Tibial artery (tissue), 1 donor: ENCODE results near the genes OXCT2 and CITED4.

DNA sequence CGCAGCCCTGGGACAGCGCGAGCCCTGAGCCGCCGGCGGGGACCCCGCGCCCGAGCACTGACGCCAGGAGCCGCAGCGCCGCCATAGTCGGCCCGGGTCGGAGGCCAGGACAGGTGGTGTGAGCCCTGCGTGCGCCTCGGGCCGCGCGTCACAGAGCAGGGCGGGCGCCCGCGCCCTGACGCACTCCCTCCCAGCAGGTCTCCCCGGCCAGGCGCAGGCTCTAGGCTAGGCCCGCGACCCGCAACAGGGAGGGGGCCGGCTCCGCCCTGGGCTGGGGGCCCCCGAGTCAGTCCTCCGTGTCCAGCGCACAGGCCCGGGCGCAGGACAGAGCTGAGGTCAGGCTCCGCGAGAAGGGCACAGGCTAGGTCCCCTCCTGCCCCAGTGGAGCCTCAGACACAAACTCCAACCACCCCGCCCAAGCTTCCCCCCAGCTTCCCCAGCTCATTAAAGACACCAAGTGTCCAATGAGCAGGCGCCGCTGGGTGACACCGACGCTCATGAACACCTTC lies at the start of gene OXCT2:
OXCT2 (minus strand) TSS at position 178 of the 509 bp plus-strand sequence.
- PRO-cap: no peak

DNA sequence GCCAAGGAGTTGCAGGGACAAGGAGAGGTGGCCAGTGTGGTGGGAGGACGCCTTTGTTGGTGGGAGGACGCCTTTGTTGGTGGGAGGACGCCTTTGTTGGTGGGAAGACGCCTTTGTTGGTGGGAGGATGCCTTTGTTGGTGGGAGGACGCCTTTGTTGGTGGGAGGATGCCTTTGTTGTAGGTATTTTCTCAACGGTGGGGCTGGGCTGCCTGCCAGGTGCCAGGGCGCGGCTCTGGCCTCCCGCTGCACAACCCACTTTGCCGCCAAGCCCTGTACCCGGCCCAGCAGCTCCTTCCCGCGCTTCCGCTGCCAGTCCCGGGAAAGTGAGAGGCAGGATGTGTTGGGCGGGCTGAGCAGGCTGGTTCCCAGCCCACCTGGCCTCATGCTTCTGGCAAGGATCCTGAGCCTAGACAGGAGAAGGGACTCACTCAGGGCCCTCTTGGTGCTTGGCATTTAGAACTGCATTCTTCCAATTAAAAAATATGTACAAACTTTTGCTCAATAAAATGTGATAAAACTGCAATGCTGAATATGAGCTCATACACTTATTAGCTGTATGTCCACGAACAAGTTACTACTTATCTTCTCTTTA lies 30.9 kb upstream of the BMP8B start:
- PRO-cap: no peak

GRCh38 chr1:39825321-39826171 lies 36.9 kb upstream of the BMP8B start:
- PRO-cap: no peak

- PRO-cap: no peak
Measured at GRCh38 chr1:39876138-39876552, 7.2 kb downstream of the TRIT1 start.

DNA sequence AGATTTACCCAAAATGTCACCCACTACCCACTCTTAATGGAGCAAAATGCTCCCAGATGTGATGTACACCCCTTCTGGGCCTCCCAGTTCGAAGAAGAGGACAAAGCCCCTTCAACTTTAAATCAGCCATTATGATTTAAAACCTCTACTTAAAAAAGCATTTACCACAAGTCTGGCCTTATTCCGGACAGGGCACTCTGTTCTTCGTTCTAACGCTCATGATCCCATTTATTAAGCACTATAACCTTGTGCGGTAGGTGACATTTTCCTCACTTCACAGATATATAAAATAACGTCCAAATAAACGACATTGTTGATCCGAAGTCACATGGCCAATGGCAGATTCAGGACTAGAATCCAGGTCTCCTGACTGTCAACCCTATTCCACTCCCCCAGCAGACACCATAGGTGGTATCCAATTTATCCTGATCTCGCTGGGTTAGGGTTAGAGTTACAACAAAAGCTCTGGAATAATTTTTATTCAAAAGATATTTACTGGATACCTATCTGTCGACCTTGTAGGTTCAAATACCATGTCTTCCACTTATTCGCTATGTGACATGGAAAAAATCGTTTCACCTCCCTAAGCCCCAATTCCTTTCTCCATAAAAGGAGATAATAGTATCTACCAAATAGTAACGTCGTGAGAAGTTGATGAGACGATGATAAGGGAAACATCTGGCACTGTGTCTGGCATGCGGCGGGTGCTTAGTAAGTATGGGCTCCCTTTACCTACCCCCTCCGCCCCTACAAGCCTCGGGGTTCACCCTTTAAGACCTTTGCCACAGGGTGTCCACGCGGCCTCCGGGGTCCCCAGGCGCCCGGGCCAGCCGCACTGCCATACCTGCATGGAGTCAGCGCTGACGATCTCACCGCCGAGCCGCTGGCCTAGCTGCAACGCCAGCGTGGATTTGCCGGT lies 571 bp downstream of the TRIT1 start:
- PRO-cap: no peak

GRCh38 chr1:39937170-39937559 lies 17.8 kb upstream of the MFSD2A start:
- PRO-cap: no peak

- PRO-cap: no peak
Measured at GRCh38 chr1:40038973-40039385, 1.6 kb upstream of the CAP1 start.

DNA sequence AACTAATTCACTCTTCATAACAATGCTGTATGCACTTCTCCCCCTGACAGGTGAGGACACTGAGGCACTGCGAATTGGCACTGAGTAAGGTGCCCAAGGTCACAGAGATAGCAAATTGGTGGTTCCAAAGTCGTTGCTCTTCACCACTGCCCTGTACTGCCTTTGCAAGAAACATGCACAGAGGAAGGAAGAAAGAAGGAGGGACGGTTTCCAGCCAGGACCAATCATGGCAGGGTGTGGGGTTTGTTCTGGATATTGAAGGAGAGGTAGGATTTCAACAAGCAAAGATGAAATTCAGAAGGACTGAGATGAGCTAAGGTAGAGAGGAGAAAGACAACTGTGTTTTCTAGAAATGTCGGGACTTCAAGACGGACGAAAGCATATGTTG lies 471 bp upstream of the PPT1 start:
- PRO-cap: no peak

DNA sequence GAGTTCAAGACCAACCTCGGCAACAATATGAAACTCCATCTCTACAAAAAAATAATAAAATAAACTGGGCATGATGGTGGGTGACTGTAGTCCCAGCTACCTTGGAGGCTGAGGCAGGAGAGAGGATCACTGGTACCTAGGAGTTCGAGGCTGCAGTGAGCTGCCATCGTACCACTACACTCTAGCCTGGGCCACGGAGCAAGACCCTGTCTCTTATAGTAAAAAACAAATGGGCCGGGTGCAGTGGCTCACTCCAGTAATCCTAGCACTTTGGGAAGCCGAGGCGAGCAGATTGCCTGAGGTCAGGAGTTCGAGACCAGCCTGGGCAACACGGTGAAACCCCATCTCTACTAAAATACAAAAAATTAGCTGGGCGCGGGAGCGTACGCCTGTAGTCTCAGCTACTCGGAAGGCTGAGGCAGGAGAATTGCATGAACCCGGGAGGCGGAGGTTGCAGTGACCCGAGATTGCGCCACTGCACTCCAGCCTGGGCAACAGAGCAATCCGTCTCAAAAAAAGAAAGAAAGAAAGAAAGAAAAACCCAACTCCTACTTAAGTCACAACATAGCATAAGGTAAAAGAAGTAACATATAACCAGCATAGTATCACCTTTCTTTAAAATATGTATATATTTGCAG lies 30.4 kb upstream of the TMCO2 start:
- PRO-cap: no peak

GRCh38 chr1:40315260-40315959 lies 1.7 kb downstream of the COL9A2 start:
- PRO-cap: unidirectional peak, minus-strand start at chr1:40315357

DNA sequence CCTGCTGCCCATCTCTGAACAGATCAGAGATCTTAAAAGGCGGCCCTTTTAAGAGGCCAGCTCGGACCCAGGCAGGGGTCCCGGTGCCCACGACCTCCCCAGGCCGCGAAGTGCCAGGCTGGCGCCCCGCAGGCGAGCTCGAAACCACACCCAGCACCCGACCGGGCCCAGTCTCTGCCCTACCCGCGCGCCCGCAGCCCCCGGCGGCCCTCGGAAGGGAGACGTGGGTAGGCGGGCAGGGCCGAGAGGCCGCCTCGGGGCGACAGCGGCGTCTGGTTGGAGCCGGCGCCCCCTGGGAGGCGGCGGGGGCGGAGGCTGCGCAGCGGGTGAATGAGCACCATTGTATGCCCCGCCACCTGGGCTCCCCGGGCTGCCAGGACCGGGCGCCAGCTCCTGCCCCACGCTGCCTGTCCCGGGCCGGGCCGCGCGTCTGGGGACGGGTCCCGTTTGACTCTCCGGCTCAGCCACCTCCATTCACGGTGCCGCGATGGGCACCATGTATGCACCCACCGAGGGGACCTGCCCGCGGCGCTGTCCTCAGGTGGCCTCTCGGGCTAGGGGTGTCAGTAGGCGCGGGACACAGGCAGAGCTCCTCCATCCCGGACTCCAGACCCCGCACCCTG lies 507 bp downstream of the COL9A2 start:
- PRO-cap: no peak

GRCh38 chr1:40338709-40339092 lies 21.6 kb upstream of the COL9A2 start:
- PRO-cap: no peak

DNA sequence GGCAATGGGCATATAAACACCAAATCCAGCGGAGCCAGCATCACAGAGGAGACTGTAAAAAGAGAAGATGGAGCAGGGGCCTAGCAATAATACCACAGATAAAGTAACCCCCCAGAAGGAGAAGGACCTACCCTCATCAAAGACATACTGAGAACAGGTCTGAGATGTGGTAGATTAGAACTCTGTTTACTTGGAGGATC lies 32.9 kb upstream of the ZFP69B start:
- PRO-cap: no peak

- PRO-cap: no peak
Measured at GRCh38 chr1:40653823-40654602, 11.5 kb downstream of the RIMS3 start.

DNA sequence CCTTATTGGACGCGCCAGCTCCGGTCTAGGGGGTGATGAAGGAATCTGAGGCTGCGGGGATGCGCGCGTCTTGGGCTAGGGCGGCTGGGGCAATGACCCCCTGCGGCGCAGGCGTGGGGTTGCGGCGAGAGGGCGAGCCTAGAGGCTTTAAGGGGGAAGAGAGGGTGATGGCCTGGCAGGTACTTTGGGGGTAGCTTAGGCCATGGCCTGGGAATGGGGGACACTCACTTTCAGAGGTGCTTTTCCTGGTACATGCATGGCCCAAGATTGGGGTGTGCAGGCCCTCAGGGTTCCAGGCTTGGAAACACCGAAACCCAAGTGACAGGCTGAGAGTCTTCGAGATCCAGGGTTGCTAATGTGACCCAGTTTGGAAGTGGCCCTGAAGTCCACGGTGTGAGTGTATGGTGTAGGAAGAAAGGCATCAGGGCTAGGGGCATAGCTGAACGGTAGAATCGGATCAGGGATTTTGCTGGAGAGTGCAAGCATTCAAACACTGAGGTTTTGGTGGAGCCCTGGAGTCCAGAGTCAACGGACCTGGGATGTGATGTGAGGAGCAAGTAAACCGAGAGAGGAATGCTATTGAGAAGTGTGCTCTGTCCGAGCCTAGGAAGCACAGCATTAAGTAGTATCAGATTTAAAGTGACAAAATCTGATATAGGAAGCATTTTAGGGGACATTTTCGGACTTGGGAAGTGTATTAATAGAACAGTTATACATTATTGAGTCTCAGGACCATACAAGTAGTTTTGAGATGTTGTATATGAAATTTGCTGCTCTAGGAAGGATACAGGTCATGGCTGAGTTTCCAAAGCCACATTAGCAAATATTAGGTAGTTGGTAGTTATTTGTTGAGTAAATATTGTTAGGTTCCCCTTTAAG lies 904 bp downstream of the NFYC start:
- PRO-cap: bidirectional peak, plus-strand start at position 35 of the sequence, minus-strand start outside the sequence

- PRO-cap: no peak
Measured at GRCh38 chr1:40710178-40711315, 19.0 kb downstream of the NFYC start.

- PRO-cap: no peak
Measured at GRCh38 chr1:40749151-40750065, 34.2 kb upstream of the KCNQ4 start.

- PRO-cap: no peak
Measured at GRCh38 chr1:40807300-40807624, 23.7 kb downstream of the KCNQ4 start.

GRCh38 chr1:40861979-40862852 lies at the start of gene CITED4:
Gene CITED4 (minus strand): TSS chr1:40862363.
- PRO-cap: bidirectional peak, plus-strand start at chr1:40862571, minus-strand start at chr1:40862363

DNA sequence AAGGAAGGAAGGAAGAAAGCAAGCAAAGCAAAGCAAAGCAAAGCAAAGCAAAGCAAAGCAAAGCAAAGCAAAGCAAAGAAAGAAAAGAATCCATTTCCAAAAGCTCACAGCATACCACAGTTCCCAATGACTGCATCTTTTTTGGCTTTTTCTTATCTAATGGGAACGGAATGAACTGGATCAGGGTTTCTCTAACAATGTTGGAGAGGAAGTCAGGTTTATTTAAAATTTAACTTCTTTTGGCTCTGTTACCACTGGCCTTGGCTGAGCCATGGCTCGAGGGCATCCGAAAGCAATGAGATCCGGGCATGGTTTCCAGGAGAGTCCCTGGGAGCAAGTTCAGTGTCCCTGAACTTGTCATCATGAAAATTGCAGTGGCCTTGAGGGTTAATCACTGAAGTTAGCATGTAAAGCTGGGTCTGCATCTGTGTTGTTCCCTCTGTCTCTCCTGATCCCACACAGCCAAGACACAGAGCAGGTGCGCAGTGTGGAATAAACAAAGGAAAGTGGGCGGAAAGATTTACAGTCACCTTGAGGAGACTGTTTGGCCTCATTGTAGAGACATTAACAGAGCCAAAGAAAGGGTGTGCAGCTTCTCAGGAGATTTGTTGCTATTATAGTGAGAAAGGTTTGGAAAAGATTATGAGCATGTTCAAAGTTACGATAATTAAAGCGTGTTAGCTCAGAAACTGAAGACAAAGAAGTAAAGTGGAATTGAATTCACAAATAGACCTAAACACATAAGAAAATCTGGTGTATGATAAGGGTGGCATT lies 34.4 kb upstream of the CTPS1 start:
- PRO-cap: no peak